BJ (cell line): ENCODE measurements around the genes CT55, BRS3, RBMX and ATP11C.

GRCh38 chrX:133543938-133544659 is 128.8 kb upstream of the GPC4 start:
- CAGE, long polyA plus RNA: no peak
- RRBS: no CpG with 5 or more reads among the region's 5 CpGs

DNA sequence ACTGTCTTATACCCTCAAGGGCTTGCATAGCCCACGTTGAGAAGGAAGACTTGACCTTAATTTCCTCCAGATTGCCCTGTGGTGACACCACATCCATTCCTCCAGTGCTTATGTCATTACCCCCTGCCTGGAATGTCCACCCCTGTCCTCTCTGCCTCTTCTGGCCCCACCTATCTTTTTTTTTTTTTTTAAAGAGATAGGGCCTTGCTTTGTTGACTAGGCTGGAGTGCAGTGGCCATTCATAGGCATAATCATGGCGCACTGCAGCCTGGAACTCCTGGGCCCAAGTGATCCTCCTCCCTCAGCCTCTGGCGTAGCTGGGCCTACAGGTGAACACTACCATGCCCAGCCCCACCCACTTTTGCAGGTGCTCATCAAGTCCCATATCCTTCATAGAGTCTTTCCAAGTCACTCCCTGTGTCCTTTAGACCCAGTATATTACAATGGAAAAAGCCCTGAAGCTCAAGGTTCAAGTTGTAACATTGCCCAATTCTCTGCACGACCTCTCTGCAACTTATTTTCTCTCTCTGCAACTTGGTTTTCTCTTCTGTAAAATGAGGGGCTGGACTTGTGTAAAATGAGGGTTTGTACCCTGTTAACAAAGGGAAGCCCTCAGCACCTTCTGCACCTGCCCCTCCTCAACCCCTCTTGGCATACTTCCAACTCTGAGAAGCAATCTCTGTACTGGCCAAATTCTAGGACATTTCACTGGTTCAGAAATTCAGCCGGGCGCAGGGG is 77.6 kb downstream of the HPRT1 start:
- CAGE, long polyA plus RNA: no peak
- RRBS: no CpG with 5 or more reads among the region's 6 CpGs

DNA sequence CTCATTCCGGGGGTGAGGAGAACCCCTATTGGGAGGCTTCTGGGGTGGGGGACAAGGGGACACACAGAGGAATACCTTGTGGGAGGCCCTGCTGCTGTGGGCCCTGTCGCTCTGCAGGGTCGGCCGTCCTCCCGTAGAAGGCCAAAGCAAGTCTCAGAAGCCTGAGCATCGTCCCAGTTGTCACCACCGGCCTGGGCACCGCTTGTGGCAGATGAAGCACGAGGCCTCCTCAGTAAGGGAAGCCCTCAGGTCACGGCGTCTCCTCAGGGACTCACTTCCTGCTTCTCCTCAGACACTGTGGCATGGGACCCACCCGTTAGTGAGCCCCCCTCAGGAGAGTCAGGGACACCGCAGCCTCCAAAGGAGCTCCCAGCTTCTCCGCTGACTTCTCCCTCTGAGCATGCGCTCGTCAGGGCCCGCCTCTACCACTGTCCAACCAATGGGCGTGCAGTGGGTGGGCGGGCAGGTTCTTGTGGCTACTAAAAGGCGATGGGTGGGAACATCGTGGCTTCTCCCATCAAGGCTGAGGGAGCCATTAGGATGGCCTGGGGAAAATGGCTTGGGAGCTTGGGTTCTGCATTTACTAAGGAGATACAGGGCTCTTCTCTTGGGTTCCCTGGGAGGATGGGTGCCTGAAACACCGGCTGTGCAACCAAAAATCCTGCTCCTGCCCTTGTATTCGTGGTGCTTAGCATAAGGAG is at the start of gene CT55:
CT55 (minus strand) TSS at position 396 of the 701 bp plus-strand sequence.
- CAGE, long polyA plus RNA: no peak
- RRBS: no CpG with 5 or more reads among the region's 23 CpGs

DNA sequence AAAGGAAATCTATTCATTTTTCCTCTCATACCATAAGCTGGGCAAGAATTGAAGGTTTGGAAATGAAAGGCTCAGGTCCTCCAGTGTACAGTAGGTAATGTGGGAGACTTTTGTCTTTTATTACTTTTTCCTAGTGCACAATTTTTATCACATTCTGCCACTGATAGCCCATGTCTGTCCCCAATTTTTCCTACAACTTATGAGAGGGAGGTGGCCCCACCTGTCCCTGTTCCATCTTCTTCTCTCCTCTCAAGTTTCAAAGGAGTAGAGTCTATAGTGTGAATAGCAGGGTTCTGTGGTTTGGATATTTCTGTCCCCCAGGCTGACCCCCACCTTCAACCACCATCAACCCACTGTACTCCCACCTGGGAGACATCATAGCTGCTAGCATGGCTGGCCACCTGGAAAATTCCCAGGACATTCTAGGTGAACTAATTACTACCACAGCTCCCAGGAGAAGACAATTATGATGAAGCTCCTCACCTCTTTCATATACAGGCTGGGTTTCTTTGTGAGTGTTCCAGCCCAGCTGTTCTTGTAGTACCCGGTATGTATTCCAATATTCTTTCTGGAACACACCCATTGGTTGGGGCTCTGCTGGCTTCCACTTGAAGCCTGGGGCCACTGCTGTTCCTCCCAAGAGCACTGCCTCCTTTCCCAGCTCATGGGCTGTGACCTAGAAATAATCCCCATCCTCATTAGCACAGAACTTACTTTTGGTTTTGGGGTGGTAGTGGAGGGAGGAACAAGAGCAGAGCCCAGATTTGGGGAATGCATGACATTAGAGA is 17.3 kb upstream of the ETDC start:
- CAGE, long polyA plus RNA: no peak
- RRBS: no CpG with 5 or more reads among the region's 1 CpG

- CAGE, long polyA plus RNA: no peak
- RRBS: no CpG with 5 or more reads among the region's 13 CpGs
Measured at GRCh38 chrX:135523117-135523589, 2.7 kb downstream of the INTS6L start.

DNA sequence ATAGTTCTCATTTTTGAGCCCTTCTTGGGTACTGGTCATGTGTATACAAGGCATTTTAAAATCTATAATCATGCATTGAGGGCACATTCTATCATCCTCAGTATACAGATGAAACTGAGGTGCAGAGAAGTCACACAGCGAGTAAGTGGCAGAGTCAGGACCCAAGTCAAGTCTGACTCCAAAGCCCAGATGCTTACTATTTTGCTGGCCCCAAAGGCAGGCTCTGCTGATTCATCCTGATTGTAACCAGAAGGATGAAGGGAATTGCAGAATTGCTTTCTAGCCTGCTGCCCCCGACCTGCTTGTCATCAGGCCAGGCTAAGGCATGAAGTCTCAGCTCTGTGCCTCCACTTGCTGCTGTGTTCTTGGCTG is 62.7 kb downstream of the SLC9A6 start:
- CAGE, long polyA plus RNA: no peak
- RRBS: no CpG with 5 or more reads among the region's 2 CpGs

- CAGE, long polyA plus RNA: no peak
- RRBS: no CpG with 5 or more reads among the region's 11 CpGs
Measured at GRCh38 chrX:136198813-136199873, 2.3 kb downstream of the FHL1 start.

DNA sequence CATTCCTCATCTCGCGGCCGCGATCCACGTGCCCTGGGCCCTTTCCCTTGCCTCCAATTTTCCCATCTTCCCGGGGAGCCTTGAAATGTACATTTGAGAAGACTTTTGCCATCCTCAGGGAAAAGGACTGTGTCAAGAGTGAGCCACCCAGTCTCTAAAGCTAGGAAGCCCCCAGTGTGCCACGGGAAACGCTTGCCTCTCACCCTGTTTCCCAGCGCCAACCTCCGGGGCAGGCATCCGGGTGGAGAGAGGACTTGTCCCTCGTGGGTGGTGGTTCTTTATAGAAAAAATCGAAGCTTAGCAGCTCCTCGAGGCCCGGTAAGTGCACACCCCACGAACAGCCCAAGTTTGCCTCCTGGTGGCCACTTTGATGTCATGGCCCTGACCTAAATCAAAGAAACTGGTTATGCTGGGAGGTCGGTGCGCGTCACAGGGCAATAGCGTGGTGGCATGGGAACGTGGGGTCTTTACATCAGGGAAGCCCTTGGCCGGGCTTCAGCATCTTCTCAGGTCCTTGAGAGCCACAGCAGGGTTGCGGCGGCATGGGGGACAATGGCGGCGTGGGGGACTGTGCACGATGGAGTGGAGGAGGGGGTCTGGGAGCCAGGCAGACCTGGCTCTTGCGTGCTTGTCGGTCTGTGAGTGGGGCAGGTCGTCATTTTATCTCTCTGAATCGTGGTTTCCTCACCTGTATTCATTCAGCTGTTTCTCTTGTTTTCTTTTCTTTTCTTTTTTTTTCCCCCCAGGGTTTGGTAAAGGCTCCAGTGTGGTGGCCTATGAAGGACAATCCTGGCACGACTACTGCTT is 12.5 kb downstream of the FHL1 start:
- CAGE, long polyA plus RNA: no peak
- RRBS: 14% methylated on average over 5 of the region's 32 CpGs

GRCh38 chrX:136487753-136488151 is at the start of gene BRS3:
Gene BRS3, plus strand, starts transcription at chrX:136487947.
- CAGE, long polyA plus RNA: no peak
- RRBS: no CpG with 5 or more reads among the region's 5 CpGs

GRCh38 chrX:136510936-136512109 is 13.9 kb downstream of the HTATSF1 start:
- CAGE, long polyA plus RNA: start-site peak on the plus strand at chrX:136511046-136511094, 26 and 10 reads in 2 replicates; start-site peak on the plus strand at chrX:136511221-136511233, 20 and 18 reads in 2 replicates; start-site peak on the plus strand at chrX:136511334-136511393, 72 and 95 reads in 2 replicates; start-site peak on the plus strand at chrX:136511458-136511498, 56 and 45 reads in 2 replicates; start-site peak on the plus strand at chrX:136511578-136511666, 50 and 19 reads in 2 replicates
- RRBS: no CpG with 5 or more reads among the region's 16 CpGs

DNA sequence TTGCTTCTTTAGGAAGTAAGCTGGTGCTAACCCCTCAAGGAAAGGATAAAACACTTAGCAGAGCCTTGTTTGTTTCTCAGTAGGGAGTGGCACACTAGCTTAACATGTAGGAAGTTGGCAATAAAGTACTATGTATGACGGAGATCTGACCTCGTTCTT is 54.2 kb downstream of the VGLL1 start:
- CAGE, long polyA plus RNA: no peak
- RRBS: no CpG with 5 or more reads among the region's 2 CpGs

GRCh38 chrX:136641730-136642060 is 6.3 kb upstream of the CD40LG start:
- CAGE, long polyA plus RNA: no peak
- RRBS: no CpG with 5 or more reads among the region's 2 CpGs

- CAGE, long polyA plus RNA: no peak
- RRBS: no CpG with 5 or more reads among the region's 2 CpGs
Measured at GRCh38 chrX:136760019-136760522, 20.7 kb downstream of the ARHGEF6 start.

DNA sequence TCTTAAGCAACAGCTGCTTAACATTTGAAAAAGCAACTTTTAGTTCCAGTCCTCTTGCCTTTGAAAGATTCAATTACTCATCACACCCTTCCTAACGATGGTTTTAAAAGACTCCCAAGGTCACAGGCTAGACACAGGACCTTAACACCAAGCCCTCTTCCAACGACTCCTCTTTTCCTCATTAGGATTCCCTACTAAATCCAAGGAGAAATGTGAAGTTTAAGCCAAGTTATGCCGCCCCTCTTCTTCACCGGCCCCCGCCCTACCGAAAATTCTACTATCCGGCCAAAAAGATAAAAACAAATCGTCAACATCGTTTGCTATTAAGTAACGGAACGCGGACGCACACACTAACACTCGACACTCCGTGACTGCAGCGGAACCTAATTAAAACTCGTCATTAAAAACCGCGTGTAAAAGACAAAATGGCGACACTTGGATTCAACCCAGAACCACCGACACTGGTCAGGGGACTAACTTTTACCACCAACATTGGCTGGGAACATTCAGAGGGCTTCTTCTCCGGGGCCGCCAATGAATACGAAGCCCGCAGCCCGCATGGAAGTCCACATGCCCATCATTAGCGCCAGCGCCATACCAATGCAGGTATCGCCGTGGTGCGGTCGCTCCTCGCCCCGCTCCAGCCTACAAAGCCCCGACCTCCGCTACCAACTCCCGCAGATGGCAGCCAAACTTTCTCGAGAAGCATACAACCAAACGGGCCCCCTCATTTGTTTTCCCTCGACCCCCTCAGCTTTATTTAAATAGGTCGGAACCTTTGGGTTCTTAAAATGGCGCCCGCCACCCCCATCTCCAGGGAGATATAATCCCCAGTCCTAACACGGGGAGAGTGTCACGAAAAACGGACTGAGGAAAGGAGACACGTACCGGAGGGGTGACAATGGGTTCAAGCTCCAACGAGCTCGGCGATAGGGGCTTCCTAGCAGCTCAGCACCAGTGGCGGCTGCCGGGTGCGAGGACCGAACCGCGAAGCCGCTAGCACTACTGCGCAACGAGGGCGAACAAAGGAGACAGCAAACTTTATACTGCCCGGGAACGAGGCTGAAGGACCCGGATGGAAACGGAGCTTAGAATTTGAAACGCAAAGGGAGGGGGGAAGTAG is at the start of gene RBMX:
RBMX (minus strand) TSS at position 1,017 of the 1,123 bp plus-strand sequence.
- CAGE, long polyA plus RNA: no peak
- RRBS: under 1% methylated on average over 13 of the region's 66 CpGs

DNA sequence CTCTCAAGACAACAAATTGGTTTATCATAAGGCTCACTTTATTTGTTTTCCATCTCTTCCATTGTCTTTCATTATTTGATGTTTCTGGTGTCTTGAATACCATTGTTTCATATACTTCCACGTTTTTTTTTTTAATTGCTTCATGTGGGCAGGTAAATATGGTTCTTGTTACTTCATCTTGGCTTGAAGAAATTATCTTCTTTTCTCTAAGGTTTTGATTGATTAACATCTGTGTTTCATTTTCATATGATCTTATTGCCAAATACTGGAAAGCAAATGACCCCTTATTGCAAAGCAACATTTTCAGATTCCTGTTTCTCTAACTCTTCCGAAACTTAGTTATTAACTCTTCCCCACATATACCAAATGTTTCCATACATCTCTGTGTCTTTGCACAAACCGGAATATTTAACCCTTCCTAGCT is 565.4 kb downstream of the ZIC3 start:
- CAGE, long polyA plus RNA: no peak
- RRBS: no CpG with 5 or more reads among the region's 3 CpGs

- CAGE, long polyA plus RNA: no peak
- RRBS: no CpG with 5 or more reads among the region's 3 CpGs
Measured at GRCh38 chrX:138778125-138778354, 66.5 kb upstream of the FGF13 start.

DNA sequence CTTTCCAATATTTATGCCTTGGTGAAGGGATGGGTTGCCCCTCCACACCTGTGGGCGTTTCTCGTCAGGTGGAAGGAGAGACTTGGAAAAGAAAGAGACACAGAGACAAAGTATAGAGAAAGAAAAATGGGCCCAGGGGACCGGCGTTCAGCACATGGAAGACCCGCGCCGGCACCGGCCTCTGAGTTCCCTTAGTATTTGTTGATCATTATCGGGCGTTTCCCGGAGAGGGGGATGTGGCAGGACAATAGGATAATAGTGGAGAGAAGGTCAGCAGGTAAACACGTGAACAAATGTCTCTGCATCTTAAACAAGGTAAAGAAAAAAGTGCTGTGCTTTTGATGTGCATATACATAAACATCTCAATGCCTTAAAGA is 188.7 kb upstream of the F9 start:
- CAGE, long polyA plus RNA: no peak
- RRBS: no CpG with 5 or more reads among the region's 12 CpGs

DNA sequence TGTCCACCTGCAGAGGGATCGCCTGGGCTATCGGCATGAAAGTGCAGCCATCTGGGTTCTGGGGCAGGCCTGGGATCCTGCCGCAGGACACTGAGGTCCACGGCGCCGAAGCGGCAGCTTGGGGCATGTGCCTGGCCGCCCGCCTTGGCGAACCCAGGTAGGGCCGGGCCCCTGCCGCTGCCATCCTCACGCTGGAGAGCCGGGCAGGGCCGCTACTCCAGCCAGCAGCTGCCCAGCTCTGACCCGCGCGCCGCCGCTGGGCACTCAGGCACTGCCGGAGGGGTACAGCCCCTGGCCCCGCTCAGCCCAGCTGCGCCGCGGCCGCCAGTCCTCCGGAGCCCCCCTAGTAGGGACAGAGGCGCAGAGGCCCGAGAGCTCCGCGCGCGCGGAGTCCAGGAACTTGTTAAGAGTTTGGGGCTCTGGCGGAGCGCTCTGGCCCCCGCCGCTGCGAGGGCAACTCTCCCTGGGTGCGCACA is 15.9 kb downstream of the MCF2 start:
- CAGE, long polyA plus RNA: no peak
- RRBS: 3% methylated on average over 14 of the region's 40 CpGs

DNA sequence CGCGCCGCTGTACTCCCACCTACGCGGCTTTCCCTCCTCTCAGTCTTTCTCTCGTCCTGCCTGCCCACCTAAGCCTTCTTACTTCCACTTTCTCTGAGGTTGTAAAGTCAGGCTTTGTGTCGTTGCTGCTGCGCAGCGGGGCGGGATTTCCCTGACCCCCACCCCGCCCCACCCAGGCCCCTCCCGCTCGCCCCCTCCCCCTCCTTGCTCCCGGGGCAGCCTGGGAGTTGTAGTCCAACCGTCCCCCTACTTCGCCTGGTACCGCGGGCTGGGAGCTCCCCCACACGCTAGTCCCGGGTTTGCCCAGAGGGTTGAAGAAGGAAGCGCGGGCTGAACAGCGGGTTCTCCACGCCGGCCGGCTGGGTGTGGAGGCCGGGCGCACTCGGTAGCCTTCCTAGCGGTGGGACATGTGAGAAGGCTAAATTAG is at the start of gene ATP11C:
ATP11C (minus strand) TSS at position 121 of the 427 bp plus-strand sequence.
- CAGE, long polyA plus RNA: start-site peak on the minus strand centred at position 102 of the sequence, 103 bp wide, 67 and 58 reads in 2 replicates
- RRBS: under 1% methylated on average over 11 of the region's 30 CpGs

- CAGE, long polyA plus RNA: no peak
- RRBS: no CpG with 5 or more reads among the region's 6 CpGs
Measured at GRCh38 chrX:140945185-140945684, 57.2 kb upstream of the SPANXB1 start.